ENCODE results near the genes B4GALNT2 and DLX3.

DNA sequence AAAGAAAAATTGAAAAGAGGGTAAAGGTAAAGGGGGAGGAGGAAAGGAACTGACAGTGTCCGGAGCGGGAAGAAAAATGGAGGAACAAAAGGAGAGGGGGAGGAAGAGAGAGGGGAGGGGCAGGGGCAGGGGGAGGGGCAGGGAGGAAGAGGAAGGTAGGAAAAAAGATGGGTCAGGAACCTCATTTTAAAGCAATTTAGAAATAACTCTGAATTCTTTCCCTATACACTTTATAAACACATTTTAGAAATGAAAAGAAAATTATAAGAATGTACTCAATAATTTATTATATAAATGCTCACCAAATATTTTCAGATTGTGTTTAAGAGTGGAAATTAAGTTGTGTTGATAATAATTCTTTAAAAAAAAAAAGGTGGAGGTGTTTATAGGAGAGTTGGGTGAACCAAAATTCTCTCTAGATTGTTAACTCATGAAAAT, 6.1 kb upstream of the IGF2BP1 start:
- PRO-cap: no peak

- PRO-cap: no peak
Observed at GRCh38 chr17:48995934-48996835, 1.0 kb upstream of the IGF2BP1 start.

- PRO-cap: no peak
Observed at GRCh38 chr17:49093126-49093457, 39.5 kb upstream of the B4GALNT2 start.

DNA sequence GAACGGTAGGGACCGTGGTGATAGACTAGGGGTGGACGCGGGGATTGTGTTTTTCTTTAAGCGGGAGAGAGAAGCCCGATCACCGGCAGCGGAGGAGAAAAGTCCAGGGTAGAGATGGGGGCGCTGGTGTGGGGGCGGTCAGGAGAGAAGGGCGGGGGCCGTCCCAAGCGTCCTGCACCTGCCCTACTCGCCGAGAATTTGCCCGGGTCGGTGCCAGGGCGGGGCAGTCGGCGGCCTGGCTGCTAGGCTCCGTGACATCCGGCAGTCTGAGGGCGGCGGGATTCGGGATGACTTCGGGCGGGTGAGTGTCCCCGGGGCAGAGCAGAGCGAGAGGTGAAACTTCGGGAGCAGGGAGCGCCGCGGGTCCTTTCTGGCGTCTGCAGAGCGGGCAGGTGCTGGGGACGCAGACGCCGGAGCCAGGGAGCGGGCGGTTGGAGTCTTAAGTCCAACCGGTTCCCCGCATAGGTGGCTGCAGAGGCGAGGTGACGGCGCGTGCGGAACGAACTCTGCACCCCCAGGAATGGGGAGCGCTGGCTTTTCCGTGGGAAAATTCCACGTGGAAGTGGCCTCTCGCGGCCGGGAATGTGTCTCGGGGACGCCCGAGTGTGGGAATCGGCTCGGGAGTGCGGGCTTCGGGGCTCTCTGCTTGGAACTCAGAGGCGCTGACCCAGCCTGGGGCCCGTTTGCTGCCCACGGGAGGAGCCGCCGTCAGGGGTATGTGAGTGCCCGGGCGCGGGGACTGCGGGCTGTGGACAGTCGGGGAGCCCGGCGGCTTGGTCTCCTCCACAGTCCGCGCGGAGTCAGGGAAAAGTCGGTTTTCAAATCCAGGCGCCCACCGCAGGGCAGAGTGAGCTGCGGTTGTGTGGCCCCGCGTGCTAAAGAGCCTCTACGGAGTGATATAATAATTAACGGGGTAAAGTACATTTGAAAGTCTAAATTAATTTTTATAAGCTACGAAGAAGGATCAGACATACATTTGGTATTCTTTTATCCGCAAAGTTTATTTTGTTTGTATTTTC, at the start of gene B4GALNT2:
Gene B4GALNT2 (plus strand): TSS at position 264 of the 1,019 bp plus-strand sequence.
- PRO-cap: no peak

GRCh38 chr17:49260994-49261539, 30.5 kb upstream of the PHOSPHO1 start:
- PRO-cap: no peak

GRCh38 chr17:49408913-49409555, 5.6 kb downstream of the PHB1 start:
- PRO-cap: no peak

- PRO-cap: no peak
Observed at GRCh38 chr17:49574430-49574959, 1.2 kb upstream of the NXPH3 start.

DNA sequence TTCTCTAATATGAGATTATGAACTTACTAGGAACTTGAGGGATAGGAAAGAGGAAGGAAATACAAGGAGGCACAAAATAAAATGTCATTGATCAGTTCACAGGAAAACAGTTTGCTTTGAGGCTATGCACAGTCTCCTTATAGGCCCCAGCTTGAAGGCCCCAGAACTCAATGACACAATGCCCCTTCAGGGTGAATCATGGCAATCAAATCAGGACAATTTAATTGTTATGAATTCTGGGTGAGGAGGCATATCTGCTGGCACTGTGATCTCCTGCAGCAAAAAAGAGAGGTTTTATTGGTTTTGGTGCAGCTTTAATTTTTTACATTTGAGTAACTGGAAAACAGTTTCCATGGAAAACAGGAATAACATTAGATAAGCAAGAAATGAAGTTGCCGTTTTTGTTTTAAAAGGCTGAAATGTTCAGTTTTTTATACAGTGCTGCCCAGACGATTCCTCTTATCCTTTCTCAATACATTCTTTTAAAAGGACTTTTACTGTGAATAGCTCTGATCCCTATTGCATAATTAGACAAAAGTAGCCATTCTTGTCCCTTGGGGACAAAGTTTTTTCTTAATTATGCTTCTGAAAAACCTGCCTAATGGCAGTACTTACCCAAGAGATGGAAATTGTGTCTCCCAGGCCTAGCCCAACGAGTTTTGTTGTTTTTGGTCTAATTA, 27.4 kb downstream of the NXPH3 start:
- PRO-cap: no peak

DNA sequence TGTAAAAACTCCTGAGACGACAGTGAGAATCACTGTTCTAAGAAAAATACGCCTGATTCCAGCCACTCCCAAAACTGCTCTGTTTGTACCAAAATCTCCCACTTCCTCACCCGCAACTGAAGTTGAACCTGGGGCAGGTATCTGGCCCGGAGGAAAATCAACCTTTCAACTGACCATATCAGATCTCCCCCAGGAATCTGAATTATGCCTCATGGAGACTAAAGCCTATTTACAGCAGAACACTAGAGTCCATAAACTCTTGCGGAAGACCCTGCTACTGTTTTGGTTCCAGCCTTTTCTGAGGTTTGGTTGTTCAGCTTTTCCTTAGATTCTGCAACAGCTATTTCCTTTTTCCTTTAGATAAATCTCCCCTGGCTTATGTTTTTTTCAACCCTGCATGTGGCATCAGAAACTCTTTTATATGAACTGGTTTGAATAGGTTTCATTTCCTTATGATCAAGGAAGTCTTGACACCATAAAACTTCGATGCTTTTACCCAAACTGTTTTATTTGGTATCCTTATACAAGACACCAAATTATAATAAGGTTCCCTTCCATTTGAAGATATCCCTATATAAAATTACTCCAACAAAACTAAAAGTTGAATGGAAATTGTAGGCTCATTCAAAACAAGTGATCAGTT, 13.2 kb downstream of the SPOP start:
- PRO-cap: no peak

DNA sequence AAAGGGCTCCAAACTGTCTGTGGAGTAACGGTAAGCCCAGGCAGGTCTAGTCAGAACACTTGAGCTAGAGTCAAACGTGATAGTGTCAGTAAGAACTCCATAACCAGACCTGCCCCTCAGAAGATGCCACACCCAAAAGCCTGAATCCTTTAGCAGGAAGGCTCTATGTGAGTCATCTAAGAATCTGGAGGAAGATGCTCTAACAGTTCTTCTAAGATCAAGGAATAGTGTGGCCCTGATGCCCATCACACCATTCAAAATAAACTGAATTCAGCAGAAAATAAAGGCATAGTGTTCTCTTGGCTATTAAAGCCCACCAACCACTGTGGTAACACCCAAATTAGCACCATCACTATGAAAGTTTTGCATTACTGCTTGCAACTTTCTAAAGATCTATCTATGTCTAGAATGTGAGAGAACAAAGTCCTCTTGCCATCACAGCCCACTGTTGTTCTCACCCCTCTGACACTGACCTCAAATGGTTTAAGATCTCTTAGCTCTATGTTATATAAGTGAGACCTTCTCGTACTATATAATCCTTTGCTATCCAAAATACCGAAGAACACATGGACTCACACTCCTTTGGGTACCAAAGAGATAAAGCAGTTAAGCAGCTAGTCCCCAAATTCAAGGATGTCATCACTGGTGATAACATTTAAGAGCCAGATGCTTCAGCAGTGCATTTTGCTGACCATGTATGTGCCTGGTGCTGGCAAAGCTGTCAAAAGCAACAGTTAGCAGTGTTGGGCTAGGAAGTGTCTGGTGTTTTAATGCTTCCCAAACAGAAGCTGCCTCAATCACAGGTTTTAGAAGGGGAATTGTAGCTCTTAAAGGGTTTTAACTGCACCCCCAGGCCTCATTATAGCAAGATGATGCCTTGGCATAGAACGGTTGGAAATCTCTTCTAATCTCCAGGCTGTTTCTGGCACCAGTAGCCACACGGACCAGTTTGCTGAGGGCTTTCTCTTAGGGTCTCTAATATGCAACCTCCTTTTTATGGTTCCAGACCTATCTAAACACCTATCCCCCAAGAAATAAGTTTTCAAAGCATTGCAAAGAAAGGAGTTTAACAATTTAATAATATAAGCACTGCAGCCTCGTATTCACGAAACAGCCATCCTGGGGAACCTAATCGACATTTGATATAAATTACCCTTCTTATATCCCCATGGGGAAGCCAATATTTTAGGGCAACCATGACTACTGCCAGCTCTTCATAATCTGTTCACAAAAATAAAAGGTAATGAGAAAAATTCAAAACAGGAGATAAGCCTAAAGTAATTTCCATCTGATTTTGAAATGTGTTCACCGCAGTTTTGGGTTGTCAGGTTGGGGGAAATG, 4.8 kb downstream of the FAM117A start:
- PRO-cap: bidirectional peak, plus-strand start outside the sequence, minus-strand start at position 1,318 of the sequence

DNA sequence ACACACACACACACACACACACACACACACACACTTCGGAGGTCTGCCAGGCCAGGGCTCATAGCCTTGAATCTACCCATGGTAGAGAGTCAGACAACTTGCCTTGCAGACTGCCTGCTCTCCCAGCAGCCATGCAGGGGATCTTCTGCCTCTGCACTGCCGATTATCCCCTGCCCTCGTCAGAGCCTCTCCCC, 279 bp downstream of the TAC4 start:
- PRO-cap: no peak

- PRO-cap: no peak
Observed at GRCh38 chr17:49850860-49851316, 3.0 kb upstream of the TAC4 start.

GRCh38 chr17:49894700-49895537, 47.0 kb upstream of the TAC4 start:
- PRO-cap: no peak

GRCh38 chr17:49994490-49995458, at the start of gene DLX3:
TSS of gene DLX3 (minus strand) at chr17:49995224.
- PRO-cap: no peak

GRCh38 chr17:50053019-50053799, 2.7 kb upstream of the ITGA3 start:
- PRO-cap: no peak

- PRO-cap: no peak
Observed at GRCh38 chr17:50076445-50077076, 18.6 kb upstream of the PDK2 start.

DNA sequence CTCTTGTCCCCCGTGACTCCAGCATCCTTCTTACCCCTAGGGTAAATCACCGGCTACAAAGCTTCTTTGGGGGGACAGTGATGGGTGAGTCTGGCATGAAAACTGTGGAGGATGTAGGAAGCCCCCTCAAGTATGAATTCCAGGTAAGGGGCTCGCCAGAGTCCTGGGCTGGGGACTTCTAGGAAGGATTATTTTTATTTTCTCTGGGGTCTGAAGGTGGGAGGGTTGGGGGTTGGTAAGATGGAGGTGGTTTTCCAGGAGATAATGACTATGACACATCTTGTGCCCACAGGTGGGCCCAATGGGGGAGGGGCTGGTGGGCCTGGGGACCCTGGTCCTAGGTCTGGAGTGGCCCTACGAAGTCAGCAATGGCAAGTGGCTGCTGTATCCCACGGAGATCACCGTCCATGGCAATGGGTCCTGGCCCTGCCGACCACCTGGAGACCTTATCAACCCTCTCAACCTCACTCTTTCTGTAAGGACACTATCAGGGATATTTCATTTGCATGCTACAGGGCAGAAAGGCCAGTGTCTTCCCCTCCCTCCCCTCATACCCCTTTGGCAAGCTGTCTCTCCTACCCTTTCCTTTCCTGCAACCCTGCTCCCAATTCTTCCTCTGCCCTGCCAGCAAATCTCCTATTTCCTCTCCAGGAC, 16.2 kb upstream of the PDK2 start:
- PRO-cap: no peak

DNA sequence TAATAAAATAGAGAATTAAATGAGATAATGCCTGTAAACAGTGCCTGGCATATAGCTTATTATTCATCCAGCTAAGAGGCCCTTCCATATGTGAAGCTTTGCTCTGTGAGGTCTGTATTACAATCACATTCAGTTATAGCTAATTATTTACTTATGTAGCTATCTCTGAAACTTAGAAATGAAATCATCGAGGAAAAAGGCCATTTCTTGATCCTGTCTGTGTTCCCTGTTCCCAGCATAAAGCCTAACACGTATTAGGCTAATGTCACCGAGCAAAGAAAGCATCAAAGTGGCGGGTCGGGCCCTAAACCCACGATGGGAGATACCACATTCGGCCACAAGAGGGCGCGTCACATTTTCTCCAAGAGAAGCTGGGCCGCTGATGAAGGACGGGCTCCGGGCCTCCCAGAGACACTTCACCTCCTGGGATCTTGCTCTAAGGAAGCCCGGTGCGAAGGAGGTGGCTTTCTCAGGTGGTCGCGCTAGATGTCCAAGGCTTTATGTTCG, 992 bp upstream of the PDK2 start:
- PRO-cap: no peak

- PRO-cap: no peak
Observed at GRCh38 chr17:50111961-50112786, 17.0 kb downstream of the PDK2 start.

GRCh38 chr17:50148428-50149010, 2.0 kb downstream of the PPP1R9B start:
- PRO-cap: bidirectional peak, plus-strand start at chr17:50148581, minus-strand start at chr17:50148586; bidirectional peak, plus-strand start at chr17:50149137, minus-strand start at chr17:50148966